Adrenal gland (tissue), 7 donors: ENCODE results near the genes ZC3H11B and MTARC1.

DNA sequence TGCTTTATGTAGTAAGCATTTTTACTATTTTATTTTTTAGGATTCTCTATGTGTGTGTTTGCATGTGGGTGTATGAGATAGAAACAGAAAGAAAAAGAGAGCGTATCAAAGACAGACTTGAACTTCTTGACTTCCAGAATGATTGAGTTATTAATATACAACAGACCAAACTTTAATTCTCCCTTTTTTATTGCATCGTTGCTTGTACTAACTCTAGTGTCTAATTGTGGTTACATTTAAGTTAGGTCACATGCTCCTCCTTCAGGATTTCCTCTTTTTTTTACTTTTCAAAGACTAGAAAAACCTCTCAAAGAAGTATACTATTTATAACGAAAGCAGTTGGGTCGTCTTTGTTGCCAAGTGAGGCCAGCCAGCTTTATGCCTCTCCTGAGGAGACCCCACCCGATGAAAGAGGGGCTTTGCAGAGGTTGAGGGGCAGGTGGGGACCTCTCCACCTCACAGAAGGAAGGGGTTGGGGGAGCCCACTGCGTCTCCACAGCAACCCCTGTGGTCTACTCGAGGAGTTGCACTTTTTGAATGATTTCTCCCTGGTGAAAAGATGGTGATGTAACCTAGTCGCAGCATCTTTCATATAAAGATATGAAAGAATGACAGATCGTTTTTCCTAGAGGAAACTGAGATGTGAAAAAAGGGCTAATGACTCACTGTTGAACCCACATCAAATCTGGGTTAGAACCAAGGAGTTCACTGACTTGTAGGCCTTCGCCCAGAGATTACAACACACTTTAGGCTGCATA lies 6.3 kb downstream of the TGFB2 start:
- PRO-cap, 3 experiments: peak in 1 of 3 experiments; most common plus-strand start position 338 of the sequence (in 1); most common minus-strand start position 213 of the sequence (in 1)
- RAMPAGE, long total RNA, 4 experiments: no peak in any of the 4 experiments
- RRBS: no CpG with 5 or more reads among the region's 10 CpGs

DNA sequence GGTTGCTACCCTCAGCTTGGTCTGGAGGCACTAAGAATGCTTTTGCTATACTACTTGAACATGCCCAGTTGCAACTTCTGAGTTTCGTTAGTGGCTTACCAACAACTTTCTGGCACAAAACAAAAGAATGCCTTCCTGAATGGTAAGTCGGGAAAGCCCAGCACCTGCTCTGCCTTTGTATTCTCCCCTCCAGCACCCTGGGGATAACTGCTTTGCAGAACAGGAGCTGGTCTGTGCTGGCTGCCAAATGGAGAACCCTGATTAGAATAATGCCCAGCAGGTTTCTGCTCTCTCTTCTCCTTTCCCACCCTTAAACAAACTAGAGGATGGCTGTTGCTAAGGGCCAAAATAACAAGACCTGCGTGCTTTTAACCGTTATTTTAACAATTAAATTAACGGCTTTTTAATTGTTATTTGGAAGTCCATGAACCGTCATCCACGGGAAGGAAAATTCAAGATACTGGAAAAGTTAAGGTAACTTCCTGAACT lies 149.4 kb downstream of the TGFB2 start:
- PRO-cap, 3 experiments: no peak in any of the 3 experiments
- RAMPAGE, long total RNA, 4 experiments: no peak in any of the 4 experiments
- RRBS: no CpG with 5 or more reads among the region's 7 CpGs

DNA sequence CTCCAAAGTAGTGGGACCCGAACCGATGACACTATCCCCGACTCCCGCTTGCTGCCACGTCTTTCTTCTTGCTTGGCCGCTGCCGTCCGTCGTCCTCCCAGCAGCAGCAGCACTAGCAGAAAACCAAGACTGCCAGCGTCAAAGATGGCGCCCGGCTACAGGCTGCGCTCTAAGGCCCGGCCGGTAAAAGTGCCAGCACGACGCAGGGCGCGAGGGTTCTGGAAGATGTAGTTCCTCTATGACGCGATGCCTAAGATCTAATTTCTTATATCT lies at the start of gene ZC3H11B:
Gene ZC3H11B (minus strand): TSS at position 131 of the 273 bp plus-strand sequence.
- PRO-cap, 3 experiments: no peak in any of the 3 experiments
- RAMPAGE, long total RNA, 4 experiments: no peak in any of the 4 experiments
- RRBS: no CpG with 5 or more reads among the region's 21 CpGs

GRCh38 chr1:219924065-219924678 lies 4.2 kb downstream of the SLC30A10 start:
- PRO-cap, 3 experiments: no peak in any of the 3 experiments
- RAMPAGE, long total RNA, 4 experiments: no peak in any of the 4 experiments
- RRBS: no CpG with 5 or more reads among the region's 5 CpGs

- PRO-cap, 3 experiments: no peak in any of the 3 experiments
- RAMPAGE, long total RNA, 4 experiments: no peak in any of the 4 experiments
- RRBS: no CpG with 5 or more reads among the region's 13 CpGs
Observed at GRCh38 chr1:219929235-219929641, 881 bp upstream of the SLC30A10 start.

- PRO-cap, 3 experiments: no peak in any of the 3 experiments
- RAMPAGE, long total RNA, 4 experiments: no peak in any of the 4 experiments
Observed at GRCh38 chr1:219931061-219931574, 2.8 kb upstream of the SLC30A10 start.

DNA sequence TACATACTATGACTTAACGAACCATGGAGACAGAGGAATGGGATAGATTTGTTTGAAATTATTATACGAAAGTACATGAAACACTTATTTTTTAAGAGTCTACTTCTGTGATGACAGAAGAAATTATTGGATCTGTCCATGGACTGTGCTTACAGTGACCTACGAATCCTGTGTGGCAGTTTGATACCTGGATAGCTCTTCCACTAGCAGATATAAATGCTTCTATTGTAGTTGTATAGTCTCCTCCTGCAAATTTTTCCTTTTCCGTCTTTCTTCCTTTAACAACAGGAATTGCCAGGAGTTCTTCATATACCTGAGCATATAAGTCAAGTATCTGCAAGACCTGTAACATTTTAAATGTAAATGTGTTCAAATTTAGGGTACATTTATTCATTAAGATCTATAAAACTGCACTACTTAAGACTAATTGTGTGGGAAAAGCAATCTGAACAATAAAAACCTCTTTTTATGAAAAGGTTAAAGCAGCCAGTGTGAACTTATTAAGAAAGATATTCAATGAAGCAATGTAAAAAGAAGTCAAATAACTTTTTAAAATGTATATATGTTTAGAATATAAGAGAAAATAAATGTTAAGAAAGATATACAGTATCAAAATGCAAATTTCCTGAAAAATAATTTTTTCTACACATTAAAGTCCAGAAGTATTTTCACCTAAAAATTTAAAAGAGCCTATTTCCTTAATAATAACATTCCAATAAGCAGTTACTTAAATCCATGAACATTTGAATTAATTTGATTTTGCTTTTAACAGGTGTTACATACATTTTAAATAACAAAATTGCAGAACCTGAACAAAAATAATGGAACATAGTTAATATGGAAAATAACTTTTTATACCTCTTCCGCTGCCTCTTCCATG lies 51.8 kb upstream of the SLC30A10 start:
- PRO-cap, 3 experiments: no peak in any of the 3 experiments
- RAMPAGE, long total RNA, 4 experiments: no peak in any of the 4 experiments
- RRBS: no CpG with 5 or more reads among the region's 5 CpGs

DNA sequence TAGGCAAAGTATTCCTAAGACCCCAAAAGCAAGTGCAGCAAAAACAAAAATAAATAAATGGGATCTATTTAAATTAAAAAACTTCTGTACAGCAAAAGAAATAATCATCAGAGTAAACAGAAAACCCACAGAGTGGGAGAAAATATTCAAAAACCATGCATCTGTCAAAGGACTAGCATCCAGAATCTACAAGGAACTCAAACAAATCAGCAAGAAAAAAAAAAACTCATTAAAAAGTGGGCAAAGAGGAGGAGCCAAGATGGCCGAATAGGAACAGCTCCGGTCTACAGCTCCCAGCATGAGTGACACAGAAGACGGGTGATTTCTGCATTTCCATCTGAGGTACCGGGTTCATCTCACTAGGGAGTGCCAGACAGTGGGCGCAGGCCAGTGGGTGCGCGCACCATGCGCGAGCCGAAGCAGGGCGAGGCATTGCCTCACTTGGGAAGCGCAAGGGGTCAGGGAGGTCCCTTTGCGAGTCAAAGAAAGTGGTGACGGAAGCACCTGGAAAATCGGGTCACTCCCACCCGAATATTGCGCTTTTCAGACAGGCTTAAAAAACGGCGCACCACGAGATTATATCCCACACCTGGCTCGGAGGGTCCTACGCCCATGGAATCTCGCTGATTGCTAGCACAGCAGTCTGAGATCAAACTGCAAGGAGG lies 27.2 kb downstream of the RAB3GAP2 start:
- PRO-cap, 3 experiments: no peak in any of the 3 experiments
- RAMPAGE, long total RNA, 4 experiments: no peak in any of the 4 experiments
- RRBS: no CpG with 5 or more reads among the region's 23 CpGs

DNA sequence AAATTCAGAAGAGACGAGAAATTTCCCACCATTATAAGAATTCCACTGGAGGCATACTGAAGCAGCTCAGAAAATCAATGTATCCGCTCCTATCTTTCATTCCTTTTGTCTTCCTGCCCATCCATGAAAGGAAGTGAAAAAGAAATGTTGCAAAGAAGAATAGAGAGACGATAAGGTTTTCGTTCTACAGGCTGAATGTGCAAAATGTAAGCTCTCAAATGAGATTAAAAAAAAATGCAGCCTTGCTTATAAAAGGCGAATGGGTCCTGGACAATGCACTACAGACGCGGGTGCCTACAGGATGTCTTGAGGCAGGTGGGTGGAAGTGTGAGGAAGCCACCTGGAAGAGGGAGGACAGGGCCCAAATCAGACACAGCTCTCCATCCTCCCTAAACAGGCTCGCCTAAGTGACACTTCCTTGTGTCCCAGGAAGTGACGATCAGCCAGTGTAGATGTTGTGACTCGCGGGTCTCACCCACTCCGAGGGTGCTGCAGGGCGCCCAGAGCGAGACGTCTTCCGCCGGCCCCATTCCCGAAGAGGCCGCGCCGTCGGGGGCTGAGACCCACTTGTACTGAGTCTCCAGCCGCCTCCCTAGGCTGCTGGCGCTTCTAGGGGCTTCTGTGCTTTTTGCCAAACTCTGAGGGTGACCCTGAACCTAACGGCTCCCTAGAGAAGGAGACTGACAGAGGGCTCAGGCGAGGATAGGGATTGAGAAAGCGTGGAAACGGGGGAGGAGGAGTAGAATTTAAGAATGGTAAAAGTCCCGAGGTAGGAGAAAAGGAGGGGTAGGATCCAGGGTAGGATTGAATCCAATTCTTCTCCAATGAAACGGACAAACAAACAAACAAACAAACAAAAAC lies 715 bp upstream of the MARK1 start:
- PRO-cap, 3 experiments: peak in 3 of 3 experiments; most common plus-strand start position 483 of the sequence (in 3); most common minus-strand start position 405 of the sequence (in 2)
- RAMPAGE, long total RNA, 4 experiments: no peak in any of the 4 experiments
- RRBS: no CpG with 5 or more reads among the region's 30 CpGs

DNA sequence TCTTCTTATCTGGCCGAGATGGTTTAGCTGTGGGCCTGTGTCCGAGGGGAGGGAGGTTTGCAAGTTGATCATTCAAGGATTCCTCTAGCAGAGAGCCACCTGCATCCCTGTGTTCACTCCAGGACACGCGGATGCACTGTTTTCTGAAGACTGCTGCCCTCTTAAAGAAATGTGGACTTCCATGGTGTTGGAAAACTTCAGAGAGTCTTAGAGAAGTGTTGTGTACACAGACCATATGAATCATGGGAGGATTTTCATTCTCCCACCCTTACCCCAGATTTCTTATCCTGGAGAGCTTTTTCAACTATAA lies 1.6 kb downstream of the MTARC2 start:
- PRO-cap, 3 experiments: no peak in any of the 3 experiments
- RAMPAGE, long total RNA, 4 experiments: no peak in any of the 4 experiments
- RRBS: no CpG with 5 or more reads among the region's 4 CpGs

- PRO-cap, 3 experiments: no peak in any of the 3 experiments
- RAMPAGE, long total RNA, 4 experiments: start-site peak on the plus strand in 1 of 4 experiments, at chr1:220762908-220763039 at its widest, 18 reads per replicate
- RRBS: no CpG with 5 or more reads among the region's 10 CpGs
Observed at GRCh38 chr1:220762715-220763251, 14.7 kb downstream of the MTARC2 start.

- PRO-cap, 3 experiments: peak in 3 of 3 experiments; most common plus-strand start chr1:220786925 (in 2); most common minus-strand start chr1:220786739 (in 2)
- RAMPAGE, long total RNA, 4 experiments: start-site peak on the plus strand in 2 of 4 experiments, at chr1:220787040-220787366 at its widest, 8 to 13 reads per replicate
- RRBS: 1% methylated on average over 37 of the region's 67 CpGs
Observed at GRCh38 chr1:220786641-220787258, at the start of gene MTARC1. Gene MTARC1 (plus strand): TSS chr1:220786913.

GRCh38 chr1:220804361-220804774 lies 17.7 kb downstream of the MTARC1 start:
- PRO-cap, 3 experiments: no peak in any of the 3 experiments
- RAMPAGE, long total RNA, 4 experiments: no peak in any of the 4 experiments
- RRBS: no CpG with 5 or more reads among the region's 4 CpGs

GRCh38 chr1:220810161-220810678 lies 23.5 kb downstream of the MTARC1 start:
- PRO-cap, 3 experiments: no peak in any of the 3 experiments
- RAMPAGE, long total RNA, 4 experiments: no peak in any of the 4 experiments
- RRBS: 9% methylated on average over 5 of the region's 20 CpGs

DNA sequence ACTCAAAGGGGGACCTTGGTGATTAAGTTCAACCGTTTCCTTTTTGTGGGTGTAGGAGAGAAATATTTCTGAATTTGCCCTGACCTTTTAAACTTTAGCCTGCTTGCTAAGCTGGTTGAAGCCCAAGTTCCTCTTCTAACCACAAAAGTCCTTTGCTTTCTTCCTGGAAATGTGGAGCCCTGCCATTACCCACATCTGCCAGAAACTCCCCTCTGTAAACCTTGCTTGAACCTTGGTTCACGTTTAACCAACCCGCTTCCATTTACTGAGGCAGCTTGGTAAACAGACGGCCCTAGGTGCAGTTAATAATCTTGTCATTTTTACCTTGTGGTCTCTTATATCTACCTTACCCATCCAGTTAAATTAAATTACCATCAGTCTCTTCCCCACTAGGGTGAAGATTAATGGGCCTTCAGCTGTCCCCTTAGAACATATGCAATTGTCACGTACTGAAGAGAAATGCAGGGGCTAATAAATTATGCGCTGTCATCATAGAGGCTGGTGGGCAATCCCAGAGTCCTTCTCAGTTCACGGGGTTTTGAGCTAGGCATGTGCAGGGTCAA lies 35.7 kb downstream of the HLX start:
- PRO-cap, 3 experiments: no peak in any of the 3 experiments
- RAMPAGE, long total RNA, 4 experiments: no peak in any of the 4 experiments
- RRBS: no CpG with 5 or more reads among the region's 7 CpGs

- PRO-cap, 3 experiments: peak in 1 of 3 experiments; most common minus-strand start chr1:220962115 (in 1)
- RAMPAGE, long total RNA, 4 experiments: no peak in any of the 4 experiments
- RRBS: no CpG with 5 or more reads among the region's 1 CpG
Observed at GRCh38 chr1:220962034-220962213, 82.7 kb downstream of the HLX start.

DNA sequence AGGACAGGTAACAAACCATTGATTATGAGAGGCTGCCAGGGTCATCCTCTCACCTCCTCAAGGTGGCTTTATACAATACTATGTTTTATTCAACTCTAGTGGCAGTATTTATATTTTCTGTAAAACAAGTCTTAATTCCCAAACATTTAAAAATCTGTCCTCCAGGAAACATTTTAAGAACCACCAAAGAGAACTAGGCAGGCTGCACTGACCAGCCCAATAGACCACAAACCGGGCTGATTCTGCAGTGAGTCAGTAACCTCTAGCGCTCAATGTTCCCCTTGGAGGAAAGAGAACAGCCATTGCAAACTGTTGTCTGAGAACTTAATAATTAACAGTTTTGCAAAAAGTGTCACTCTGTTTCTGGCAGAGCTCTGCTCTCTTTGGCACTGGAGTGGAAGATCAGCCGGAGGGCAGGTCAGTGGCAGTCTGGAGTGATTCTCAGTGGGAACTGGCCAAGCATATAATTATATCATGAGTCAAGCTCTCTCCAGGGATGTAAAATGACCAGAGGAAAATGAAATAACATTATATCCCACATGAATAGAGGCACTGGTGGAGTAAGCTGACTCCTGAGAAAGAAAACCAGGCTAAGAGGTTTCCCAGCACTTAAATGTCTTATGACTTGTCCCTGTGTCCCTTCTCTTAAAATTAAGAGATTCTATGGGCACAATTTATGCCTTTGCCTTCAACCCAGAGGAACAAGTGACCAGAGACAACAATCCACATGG lies 238.3 kb downstream of the HLX start:
- PRO-cap, 3 experiments: no peak in any of the 3 experiments
- RAMPAGE, long total RNA, 4 experiments: no peak in any of the 4 experiments
- RRBS: no CpG with 5 or more reads among the region's 3 CpGs

GRCh38 chr1:221335785-221336723 lies 405.8 kb downstream of the DUSP10 start:
- PRO-cap, 3 experiments: no peak in any of the 3 experiments
- RAMPAGE, long total RNA, 4 experiments: no peak in any of the 4 experiments
- RRBS: no CpG with 5 or more reads among the region's 8 CpGs

DNA sequence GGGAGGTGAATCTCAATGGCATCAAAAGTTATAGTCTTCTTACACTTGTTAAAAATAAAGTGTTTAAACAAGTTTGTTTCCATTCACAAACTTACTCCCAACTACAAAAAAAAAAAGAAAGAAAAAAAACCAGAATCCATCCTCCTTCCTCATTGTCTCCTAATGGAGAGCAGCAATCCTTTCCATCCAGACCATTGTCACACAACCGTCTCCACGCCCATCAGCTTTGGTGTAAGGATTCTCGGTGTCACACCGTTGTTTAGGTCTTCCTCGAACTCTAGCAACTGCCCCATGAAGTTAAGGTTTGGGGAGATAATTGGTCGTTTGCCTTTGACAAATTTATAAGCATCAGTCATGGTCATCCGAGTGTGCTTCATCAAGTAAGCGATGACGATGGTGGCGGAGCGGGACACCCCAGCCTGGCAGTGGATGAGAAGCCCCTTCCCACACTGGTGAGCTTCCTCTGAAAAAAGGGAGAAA lies 39.6 kb downstream of the DUSP10 start:
- PRO-cap, 3 experiments: no peak in any of the 3 experiments
- RAMPAGE, long total RNA, 4 experiments: no peak in any of the 4 experiments
- RRBS: no CpG with 5 or more reads among the region's 11 CpGs

GRCh38 chr1:221717131-221717780 lies 24.6 kb downstream of the DUSP10 start:
- PRO-cap, 3 experiments: no peak in any of the 3 experiments
- RAMPAGE, long total RNA, 4 experiments: no peak in any of the 4 experiments
- RRBS: no CpG with 5 or more reads among the region's 5 CpGs